ENCODE measurements around a stretch of chr5.

DNA sequence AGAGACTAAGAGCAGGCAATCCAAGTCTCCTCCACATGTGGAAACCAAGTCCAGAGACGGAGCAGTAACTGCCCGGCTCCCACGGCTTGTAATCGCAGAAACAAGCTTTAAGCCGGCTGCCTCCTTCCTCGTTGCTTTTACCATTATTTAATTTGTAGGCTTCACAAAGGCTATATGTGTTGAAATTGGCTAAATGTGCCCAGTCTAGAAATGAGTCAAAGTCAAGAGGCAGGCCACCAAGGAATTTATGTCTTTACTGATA, 33.3 kb upstream of the EBF1 start:
- PRO-cap: unidirectional peak, minus-strand start at position 145 of the sequence
- RAMPAGE, long total RNA, 4 experiments: no peak in any of the 4 experiments

- PRO-cap: no peak
- RAMPAGE, long total RNA, 4 experiments: no peak in any of the 4 experiments
Measured at GRCh38 chr5:159175556-159176046, 33.8 kb downstream of the RNF145 start.

- PRO-cap: no peak
- RAMPAGE, long total RNA, 4 experiments: no peak in any of the 4 experiments
Measured at GRCh38 chr5:159511430-159511942, 181.2 kb upstream of the IL12B start.

DNA sequence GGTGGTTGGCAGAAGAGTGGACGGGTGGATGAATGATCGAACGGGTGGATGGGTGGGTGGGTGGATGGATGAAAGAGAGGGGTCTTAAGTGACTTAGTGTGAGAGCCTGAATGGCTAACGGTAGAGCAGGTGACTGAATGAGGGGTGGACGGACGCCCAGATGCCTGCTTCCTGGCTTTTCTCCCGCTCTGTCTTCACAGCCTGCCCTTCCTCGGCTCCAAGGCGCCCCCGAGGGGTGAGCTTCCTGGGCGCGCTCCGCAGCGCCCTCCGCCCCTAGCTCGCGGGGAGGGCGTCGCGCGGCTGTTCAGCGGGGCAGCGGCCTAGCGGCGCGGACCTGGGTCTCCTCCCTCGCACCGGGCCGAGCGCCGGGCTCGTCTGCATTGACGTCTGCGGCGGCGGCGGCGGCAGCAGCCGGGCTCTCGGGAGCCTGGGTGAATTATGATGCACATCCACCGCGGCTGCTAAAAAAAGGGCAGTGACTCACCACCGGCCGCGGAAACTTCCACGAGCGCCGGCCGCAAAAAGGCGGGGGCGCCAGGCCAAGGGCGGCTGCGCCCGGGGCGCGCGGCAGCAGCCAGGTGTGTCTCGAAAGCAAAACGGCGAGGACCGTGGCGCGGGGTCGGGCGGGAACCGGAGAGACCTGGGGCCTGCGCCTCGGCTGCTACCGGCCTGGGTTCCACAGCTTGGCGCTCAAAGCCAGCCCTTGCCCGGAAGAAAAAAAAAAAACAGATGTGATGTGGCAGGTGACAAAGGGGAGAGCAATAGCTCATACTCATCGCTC, 143.1 kb upstream of the ADRA1B start:
- PRO-cap: unidirectional peak, minus-strand start at position 304 of the sequence; unidirectional peak, minus-strand start at position 377 of the sequence; unidirectional peak, minus-strand start at position 440 of the sequence
- RAMPAGE, long total RNA, 4 experiments: no peak in any of the 4 experiments

DNA sequence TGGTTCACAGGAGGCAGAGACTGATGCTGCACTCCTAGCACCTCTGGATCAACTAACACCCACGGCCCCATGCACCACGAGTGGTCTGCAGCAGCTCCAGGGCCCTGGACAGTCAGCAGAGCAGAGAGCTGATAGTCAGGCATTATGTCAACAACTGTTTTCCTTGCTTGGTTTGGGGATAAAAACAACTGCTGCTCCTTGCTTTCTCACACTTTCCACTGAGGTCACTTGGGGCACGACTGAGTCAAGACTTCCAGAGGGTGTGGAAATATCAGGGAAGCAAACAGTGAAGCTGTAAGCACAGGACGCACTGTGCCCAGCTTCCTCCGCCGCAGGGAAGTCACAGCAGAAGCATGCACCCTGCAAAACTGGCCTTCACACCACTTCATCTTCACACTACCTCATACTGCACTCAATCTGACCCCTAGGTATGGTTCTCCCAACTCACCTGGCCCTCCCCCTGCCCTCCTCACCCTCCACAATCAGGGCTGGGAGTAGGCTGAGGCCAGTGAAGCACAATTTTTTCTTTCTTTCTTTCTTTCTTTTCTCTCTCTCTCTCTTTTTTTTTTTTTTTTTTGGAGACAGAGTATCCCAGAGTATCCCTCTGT, 96.2 kb upstream of the ADRA1B start:
- PRO-cap: no peak
- RAMPAGE, long total RNA, 4 experiments: no peak in any of the 4 experiments

- PRO-cap: no peak
- RAMPAGE, long total RNA, 4 experiments: no peak in any of the 4 experiments
Measured at GRCh38 chr5:159912924-159913687, 3.2 kb upstream of the ADRA1B start.

- PRO-cap: no peak
- RAMPAGE, long total RNA, 4 experiments: no peak in any of the 4 experiments
Measured at GRCh38 chr5:160159888-160160854, 40.9 kb upstream of the PWWP2A start.

DNA sequence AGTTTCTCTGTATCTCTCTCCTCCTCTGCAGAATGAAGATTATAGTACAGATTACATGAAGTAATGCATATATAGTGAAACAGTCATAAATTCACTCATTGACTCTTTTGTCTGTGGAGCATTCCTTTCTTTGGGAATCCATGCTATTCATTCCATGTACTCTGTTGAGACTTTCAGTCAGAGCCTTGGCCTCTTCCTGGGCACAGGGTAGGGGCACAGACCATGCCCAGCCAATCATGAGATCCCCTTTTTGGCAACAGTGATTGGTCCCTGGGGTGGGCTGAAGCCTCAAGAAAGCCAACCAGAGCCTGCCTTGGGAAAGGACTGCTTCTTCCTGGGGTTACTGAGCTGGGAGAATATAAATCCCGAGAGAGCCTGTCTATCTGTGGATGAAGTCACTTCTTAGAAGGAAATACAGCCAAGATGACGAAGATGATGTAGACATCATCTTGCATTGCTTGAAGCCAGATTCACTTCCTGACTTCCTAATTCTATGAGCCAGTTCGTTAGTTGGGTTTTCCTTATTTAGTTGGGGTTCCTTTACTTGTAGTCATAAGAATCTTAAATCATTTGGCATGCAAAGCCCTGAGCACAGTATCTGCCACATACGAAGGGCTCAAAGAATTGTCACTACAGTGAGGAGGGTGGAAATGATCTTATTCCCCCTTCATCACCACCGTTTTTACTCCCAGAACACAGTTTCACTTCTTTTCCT, 50.0 kb upstream of the PWWP2A start:
- PRO-cap: unidirectional peak, plus-strand start at position 473 of the sequence
- RAMPAGE, long total RNA, 4 experiments: no peak in any of the 4 experiments

DNA sequence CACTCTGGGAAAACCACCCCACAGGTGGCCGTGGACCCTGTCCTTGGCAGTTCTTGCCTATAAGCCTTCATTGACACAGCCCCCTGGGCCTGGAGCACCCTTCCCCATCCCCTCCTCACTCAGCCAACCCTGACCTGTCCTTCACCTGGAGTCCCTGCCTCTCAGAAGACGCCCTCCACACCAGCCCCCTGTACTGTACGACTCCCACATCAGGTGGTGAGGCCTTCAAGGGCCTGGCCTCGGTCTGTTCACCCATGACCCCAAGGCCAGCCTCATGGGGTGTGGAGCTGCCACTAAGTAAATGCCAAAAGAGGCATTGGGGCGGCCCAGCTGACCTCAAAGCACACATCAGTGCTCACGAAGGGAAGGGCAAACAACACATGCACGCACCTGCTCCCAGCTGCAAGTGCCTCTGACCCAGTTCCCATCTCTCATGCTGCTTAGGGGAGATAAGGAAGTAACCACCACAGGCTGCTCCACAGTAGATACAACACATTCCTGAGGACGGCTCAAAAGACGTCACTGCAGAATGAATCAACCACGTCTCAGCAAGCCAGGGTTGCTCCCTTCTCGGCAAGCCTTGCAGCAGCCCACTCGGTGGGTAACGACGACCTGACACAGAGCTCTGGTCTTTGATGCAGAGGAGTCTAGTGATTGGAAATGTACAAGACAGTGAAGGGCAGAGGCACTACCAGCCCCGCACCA, 31.5 kb downstream of the FABP6 start:
- PRO-cap: no peak
- RAMPAGE, long total RNA, 4 experiments: no peak in any of the 4 experiments

DNA sequence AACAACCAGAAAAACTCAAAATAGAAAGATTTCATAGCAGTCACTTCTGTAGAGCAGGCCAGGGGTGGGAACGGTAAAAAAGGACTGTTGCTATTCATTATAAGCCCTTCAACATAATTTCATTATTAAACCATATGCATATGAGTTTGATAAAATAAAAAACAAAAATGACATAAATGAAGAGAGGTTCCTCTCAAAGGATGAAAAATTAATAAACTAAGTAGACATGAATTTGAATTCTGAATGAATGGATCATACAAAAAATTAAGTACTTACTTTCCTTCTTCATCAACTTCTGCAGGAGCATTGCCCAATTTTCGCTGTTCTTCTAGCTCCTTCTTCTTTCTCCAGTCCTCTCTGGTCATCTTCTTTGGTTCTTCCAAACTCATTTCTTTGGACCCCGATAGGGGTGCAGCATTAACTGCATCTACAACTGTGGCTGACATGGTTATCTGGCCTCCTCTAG, 4.0 kb downstream of the SLU7 start:
- PRO-cap: no peak
- RAMPAGE, long total RNA, 4 experiments: no peak in any of the 4 experiments

DNA sequence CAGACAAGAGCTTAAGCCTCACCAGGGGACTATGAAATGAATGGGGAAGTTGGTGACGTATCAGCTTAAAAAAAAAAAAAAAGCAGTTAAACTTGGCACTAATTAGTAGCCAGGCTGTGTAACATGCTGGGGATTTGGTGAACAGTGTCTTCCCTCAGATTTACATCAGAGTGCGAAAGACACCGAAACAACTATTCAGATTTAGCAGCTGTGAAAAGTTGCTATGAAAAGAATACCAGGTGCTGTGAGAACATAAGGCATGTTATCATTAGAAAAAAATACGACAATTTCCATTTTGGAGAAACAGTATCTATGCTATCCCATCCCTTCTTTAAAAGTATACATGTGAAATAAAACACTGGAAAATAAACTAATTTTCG, 472 bp upstream of the SLU7 start:
- PRO-cap: no peak
- RAMPAGE, long total RNA, 4 experiments: no peak in any of the 4 experiments

GRCh38 chr5:160433823-160434579, 12.3 kb downstream of the PTTG1 start:
- PRO-cap: no peak
- RAMPAGE, long total RNA, 4 experiments: no peak in any of the 4 experiments

DNA sequence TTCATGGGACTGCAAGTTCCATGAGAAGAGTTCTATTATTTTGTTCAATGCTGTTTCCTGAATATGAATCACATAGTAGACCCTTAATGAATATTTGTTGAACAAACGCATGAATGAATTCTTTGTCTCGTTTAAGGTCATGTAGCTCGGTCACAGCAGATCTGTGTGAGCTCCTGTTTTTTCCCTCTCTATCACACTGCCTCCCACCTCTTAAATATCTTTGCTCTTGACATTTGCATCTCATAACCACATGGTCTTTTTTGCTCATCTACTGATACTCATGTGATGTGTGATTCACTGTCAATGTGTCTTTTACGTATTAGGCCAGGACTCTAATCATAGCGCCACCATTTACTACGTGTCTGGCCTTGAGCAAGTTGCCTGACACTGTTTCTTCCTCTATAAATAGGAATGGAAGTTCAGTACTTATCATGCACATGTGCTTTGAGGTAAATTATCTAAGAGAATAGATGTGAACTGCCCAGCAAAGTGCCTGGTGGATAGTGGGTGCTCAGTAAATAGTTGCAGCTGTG, 37.5 kb downstream of the PTTG1 start:
- PRO-cap: no peak
- RAMPAGE, long total RNA, 4 experiments: no peak in any of the 4 experiments

DNA sequence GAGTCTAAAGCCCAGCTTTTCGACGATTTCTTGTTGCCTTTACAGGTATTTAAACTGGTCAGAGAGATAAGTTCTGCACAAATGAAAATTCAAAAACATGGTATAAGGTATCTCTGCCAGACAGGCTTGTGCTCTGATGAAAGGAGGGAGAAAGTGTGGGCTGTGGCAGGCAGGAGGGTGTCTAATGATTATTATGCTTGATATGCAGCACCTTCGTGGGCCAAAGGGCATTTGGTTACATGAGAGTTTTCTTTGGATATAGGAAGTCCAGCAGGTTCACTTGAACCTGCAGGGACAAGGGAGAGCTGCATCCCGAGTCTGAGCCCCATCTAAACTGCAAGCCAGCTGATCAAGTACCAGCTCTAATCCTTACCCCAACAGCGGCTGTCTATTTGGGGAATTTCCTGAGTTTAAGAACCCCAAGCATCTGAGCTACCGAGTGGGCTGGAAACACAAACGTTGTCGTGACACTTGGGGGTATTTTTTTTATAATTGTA, 42.5 kb downstream of the PTTG1 start:
- PRO-cap: no peak
- RAMPAGE, long total RNA, 4 experiments: no peak in any of the 4 experiments

DNA sequence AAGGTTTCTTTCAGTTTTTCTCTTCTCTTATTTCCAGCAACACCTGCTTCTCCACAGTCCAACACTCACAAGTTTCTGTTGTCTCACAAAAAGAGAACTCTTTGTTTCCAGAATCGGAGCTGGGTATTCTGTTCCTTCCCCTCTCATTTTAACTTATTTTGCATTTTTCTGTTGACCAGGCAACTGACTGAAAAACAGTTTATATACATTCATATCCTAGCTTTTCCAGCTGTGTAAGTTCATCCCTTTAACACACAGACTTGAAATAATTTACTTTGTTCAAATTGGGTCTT, 287.1 kb upstream of the ATP10B start:
- PRO-cap: no peak
- RAMPAGE, long total RNA, 4 experiments: no peak in any of the 4 experiments

GRCh38 chr5:163446900-163447606, 9.7 kb downstream of the CCNG1 start:
- PRO-cap: no peak
- RAMPAGE, long total RNA, 4 experiments: no peak in any of the 4 experiments

GRCh38 chr5:167573197-167574363, 594.8 kb downstream of the TENM2 start:
- PRO-cap: no peak
- RAMPAGE, long total RNA, 4 experiments: no peak in any of the 4 experiments

DNA sequence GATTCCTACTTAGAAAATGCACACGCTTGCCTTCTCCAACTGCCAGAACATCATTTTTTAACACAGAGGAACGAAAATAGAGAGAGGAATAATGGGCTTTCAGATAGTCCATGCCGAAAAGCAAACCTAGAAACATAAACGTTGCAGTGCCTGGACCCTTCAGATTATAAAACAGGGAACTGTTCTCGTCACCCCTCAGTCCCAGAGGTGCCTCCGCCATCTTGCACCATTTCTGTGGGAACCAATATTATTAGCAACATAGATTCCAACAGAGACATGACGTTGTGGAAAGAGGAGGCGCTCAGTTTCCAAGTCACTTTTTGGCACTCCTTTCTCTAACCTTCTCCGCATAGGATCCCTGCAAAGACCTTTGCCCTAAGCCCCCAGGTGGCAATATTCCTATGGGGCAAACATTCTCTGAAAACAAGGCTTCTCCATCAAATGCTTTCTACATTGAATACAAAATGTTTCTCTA, 501.0 kb upstream of the WWC1 start:
- PRO-cap: no peak
- RAMPAGE, long total RNA, 4 experiments: no peak in any of the 4 experiments

DNA sequence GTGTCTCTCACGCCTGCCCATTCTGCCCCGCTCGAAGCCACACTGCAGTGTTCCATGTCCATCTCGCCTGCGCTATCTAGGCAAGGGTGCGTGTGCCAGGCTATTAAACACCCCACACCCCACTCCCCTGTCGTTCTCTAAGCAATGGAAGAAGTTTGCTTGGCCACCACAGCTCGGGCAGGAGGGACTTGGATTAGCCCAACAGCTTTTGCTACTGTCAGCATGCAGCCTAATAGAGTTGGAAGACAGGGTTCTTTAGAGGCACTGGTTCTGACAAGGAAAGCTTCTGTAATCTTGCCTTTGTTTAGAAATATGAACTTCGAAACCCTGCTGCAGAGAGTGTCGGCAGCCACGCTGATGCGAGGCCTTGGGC, 268.6 kb upstream of the WWC1 start:
- PRO-cap: no peak
- RAMPAGE, long total RNA, 4 experiments: no peak in any of the 4 experiments

- PRO-cap: no peak
- RAMPAGE, long total RNA, 4 experiments: no peak in any of the 4 experiments
Measured at GRCh38 chr5:168104654-168105517, 186.6 kb upstream of the WWC1 start.